Daoy (cell line): ENCODE measurements around a stretch of chr13.

DNA sequence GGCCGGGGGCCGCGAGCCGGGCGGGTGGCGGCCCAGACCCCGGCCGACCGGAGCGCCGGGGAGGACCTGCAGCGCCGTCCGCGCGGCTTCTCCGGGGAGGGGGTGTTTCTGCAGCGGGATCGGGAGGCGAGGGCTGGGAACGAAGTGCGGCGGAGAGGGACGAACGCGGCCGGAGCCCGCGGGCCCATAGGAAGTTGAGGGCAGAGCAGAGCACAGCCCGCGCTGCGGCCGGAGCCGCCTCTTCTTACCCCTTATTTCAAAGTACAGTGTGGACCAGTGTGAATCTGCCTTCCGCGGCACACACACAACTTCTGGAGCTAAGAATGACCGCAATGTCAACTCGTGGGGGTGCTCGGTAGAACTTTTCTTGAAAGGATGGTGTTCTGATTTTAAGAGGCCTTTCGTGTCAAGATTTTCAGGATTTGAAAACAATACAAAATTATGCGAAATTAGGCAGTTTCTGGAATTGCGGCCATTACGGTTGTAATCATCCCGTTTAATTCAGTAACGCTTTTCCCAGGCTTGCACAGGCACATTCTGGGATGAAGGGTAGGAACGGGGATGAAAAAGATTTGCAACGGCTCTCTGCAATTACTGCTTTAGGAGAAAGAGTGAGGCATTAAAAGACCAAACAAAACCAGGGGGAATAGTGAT, 782 bp downstream of the TDRD3 start:
- RAMPAGE, long total RNA = no peak

DNA sequence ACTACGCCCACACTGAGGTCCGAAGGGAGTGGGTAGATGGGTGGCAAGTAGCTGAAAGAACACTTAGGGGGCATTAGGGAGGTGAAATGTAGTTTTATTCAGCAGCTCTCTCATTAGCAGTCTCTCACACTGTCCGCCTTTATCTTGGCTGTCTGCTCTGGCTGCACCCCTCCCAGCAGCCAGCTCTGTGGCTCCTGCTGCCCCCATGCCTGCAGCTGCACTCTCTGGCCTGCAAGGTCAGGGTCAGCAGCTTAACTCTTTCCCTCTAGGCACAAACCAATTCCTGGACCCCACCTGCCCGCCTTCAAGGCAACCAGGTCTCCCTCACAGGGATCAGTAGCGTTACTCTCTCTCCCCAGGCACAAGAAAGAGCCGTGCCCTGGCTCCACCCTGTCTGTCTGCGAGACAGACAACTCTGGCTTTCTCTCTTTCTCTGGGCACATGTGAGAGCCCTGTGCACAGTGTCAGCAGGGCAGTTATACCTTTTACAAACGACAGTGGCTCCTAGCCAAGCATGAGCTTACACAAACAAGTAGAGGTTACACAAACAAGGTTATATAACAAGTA, 249.4 kb upstream of the PCDH20 start:
- RAMPAGE, long total RNA = no peak

DNA sequence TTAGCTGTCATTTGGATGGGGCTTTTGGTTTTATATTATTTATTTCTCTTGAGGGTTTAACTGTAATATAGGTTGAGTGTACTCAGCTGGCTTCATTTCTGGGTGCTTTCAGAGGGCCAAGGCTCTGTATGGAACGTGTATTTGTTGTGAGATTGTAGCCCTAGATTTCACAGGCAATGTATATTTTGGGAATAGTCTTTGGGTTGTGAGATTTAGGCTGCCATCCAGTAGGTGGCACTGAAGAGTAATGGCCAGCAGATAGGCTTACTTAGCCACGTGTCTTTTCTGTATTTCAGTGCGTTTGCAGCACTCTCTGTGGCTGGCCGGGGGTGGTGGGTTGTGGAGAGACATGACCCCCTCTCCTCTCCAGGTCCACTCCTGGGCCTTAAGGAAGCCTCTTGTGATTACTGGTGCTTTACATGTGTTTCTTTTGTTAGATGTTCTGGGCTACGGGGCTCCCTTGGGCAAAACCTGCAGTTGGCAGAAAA, 1096.5 kb upstream of the PCDH20 start:
- RAMPAGE, long total RNA = no peak

GRCh38 chr13:68256658-68257171, 1026.6 kb upstream of the PCDH9 start:
- RAMPAGE, long total RNA = no peak

- RAMPAGE, long total RNA = no peak
Measured at GRCh38 chr13:72980022-72980400, 78.8 kb upstream of the KLF5 start.

- RAMPAGE, long total RNA = no peak
Measured at GRCh38 chr13:73063675-73064298, 5.0 kb downstream of the KLF5 start.

DNA sequence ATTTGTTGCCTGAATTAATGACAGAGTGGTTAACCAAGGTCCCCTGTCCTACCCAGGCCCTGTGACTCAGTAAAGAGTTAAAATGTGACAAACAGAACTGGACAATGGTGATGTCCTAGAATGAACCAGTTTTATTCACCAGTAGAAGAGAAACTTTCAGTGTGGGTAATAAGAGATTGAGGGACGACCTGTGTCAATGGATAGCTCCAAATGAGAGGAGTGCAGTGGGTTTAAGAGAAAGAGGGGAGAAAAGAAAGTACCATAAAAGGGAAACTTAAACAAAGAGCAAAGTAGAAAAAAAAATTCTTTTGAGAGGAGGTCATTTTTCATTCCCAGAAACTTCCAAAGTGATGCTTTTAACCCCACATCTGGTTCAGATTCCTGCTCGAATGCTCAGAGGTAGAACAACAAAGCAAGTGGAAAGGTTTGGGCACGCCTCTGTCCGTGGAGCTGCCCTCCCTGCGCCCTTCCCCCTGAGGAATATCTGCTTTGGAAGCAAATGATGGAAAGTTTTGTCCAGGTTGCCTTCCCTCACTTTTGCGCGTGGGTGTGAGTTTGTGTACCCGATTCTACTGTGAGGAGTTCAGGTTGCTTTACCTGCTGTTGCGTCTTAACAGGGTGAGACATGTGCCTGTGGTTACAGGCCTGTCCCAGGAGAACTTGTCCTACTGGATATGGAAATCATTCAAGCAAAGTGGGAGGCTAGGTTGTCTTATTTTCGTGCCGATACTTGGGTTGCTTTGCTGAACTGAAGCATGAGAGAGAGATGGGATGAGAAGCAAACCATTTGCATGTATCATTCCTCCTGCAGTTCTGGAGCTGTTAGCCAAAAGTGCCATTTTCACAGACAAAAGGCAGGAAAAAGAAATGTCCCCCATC, 110.1 kb downstream of the KLF5 start:
- RAMPAGE, long total RNA = no peak

DNA sequence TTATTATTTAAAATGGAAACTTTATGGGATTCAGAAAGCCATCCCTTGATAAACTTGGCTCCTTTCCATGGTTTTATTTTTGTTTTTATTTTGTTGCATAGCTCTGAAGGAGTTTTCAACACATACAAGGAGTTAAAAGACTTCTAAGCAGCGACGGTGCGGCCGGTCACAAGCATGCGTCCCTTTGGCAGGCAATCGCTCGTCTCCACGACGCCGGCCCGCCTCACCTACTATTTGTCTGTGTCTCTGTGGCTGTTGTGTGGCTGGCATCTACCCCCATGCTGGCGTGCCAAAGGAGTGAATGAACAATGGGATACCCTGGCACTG, 176.4 kb downstream of the KLF5 start:
- RAMPAGE, long total RNA = no peak

DNA sequence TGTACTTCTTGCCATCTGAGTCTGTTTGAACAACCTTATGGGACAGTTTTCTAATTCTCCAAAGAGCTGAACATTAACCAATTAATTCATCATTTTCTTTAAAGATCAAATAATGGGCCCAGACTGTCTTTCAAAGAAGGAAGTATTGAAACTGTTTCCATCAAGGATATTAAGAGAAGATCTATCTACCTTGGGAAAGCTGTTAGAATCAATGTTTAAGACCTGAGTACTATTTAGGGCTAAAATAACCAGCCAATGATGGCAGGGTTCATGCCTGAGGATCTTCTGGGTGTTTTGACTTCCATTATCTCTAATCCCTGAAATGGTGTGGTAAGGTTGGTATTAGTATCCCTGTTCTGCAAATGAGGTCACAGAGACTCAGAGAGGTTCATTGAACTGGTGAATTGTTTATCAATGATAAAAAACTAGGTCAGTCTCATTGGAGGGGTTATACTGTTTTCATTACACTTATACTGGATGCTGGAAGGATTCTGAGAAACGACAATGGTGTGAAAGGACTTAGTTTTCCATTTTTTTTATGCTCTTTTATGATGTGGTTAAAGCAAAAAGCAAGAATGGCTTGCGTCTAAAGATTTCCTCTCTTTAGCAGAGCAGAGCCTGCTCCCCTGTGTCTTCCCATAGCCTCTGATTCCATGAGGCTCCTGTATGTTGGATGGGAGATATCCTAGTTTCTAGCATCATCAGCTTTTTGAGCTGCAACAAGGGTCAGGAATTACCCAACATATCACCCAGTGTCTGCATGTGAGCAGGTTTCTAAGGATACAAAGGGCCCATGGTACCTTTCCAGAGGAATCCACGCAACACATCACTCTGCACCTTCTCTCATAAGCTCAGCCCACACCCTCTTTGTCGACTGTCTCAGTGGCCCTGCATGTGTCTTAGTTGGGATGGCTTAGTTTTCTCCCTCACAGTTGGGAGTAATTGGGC, 264.9 kb downstream of the KLF5 start:
- RAMPAGE, long total RNA = no peak

GRCh38 chr13:73327491-73328060, 268.8 kb downstream of the KLF5 start:
- RAMPAGE, long total RNA = no peak

DNA sequence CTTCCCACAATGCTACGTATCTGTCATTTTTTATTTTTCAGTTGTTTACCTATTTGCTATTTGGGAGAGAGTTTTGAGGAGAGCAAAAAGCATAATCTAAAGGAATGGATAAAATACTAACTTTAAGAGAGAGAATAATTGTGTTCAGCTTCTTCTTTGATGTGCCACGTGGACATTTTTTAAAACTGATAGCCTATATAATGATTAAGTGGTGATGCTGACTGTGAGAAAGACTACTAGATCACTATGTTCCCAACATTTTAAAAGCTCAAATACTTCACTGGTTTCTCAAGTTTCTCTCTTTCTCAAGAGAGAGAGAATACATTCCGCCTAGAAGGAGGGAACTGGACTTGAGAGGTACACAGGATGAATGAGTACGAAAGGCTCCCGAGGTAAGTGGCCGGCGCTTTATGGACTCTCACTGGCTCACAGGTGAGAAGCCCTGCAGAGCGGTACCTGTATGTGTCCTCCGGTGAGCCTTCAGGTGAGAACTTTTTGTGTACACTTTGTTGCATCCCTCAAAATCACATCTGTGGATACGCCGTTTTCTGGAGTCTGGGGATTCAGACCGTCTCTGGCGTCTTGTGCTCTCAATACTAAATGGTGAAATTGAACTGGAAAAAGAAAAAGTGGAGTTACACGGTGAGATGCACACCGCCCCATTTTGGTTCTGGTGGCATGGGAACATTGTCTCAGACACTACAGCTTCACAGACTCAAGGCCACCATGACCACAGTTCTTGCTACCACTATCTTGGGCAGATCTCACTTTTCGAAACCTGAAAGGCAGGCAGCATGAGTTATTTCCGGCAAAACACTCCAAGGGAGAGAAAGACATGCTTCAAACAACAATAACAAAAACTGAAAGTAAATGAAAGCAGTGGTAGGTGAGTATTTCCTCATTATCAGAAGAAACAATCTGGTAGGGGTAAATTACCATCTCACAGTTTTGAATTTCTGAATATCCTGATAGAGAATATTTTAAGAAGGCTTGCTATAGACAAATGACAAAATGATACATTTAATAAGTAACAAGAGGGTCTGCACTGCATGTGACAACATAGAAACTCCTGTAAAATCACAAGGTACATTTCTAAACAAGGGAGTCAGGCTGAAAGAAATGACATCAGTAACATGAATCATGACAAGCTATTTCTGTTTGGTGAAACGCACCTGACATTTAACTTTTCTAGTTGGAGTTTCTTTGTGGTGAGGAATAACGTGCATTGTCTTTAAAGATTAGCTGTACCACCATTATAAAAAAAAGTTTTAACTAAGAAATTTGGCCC, 656.6 kb downstream of the KLF5 start:
- RAMPAGE, long total RNA = no peak

DNA sequence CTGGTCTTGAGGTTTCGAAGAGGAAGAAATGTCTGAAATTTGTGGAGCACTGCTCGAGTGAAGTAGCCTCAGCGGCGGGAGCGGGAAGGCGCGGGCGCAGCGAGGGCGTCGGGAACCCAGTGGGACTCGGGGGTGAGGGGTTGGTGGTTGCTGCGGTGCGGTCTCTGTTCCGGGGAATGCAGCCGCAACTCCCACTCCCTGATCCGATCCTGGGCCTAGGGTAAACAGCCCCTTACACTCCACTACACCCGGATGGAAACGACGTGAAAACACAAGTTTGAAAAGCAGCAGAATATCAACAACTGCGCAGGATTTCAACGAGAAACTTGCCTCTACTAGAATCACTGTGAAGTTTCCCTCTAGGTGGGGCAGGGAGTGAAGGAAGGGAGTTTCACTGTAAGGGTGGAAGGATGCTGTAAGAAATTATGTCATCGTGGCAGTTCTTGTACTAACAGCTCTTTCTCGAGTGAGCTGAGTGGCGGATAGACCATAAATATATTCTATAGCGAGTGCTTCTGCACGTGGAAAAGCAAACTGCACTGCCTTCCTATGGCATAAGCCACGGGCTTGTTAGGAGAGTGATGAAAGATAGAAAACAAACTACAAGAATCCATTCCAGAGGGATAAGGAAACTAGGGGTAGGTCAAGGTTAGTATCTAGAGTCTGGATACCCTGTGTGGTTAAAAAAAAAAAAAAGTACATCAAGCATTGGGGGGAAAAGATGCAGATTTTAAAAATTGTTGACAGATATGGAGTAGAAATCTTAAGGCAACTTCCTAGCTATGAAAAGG, 1077.5 kb downstream of the KLF5 start:
- RAMPAGE, long total RNA = no peak

GRCh38 chr13:74287742-74287996, 1194.3 kb downstream of the TBC1D4 start:
- RAMPAGE, long total RNA = no peak

DNA sequence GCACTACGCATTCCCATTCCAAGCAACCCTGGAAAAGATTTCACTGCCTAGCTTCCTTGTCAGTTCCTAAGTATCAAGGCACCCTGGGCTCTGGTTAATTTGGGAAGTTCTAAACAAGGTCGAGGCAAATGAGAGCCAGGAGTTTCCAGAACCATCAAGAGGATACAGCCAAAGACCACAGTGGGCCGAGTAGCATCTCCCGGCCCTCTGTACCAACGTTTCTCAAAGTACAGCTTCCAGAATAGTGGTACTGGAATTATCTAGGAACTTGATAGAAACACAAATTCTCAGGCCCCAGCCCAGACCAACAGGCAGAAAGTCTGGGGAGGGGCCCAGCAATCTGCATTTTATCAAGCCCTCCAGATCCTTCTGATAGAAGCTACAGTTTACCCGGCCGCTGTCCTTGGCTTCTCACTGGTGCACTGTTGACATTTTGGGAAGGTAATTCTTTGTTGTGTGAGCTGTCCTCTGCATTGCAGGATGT, 1016.4 kb downstream of the TBC1D4 start:
- RAMPAGE, long total RNA = no peak

GRCh38 chr13:75310885-75311443, 171.0 kb downstream of the TBC1D4 start:
- RAMPAGE, long total RNA = no peak

DNA sequence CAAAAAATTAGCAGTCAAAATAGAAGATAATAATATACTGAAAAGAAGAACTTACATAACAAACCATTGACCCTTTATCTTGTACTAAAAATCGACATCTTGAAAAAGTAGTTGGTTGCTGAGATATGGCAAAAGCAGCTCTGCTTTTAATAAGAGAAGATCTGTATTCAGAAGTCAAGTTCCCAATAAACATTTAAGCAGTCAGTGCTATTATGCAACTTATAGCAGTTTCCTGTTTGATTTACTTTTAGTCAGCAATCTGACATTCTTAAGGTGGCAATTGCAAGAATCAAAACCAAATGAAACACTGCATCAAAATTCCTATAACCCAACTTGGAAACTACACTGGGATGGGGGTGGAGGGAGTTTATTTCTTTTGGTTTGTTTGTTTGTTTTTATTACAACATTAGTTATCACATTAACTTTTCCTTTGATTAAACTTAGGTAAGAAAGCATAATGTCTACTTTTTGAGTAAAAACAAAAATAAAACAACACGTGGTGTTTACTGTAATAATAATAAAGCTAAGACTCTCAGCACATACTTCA, 165.5 kb downstream of the TBC1D4 start:
- RAMPAGE, long total RNA = no peak

DNA sequence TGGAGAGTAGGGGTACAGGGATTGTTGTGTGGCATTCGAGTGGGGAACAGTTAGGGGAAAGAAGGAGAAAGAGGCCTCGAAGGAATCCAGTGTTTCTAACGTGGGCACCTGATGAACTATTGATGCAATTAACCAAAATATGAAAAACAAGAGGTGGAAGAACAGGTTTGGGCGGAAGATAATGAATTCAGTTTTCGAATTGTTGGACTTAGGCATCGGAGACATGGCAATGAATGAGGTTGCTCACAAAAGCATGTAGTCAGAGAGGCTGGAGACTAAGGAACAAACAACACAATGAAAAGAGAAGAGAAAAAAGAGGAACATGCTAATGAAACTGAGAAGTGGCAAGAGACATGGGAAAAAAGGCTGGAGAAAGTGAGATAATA, 192.7 kb downstream of the LMO7 start:
- RAMPAGE, long total RNA = no peak

GRCh38 chr13:75840972-75841296, 204.8 kb downstream of the LMO7 start:
- RAMPAGE, long total RNA = no peak

DNA sequence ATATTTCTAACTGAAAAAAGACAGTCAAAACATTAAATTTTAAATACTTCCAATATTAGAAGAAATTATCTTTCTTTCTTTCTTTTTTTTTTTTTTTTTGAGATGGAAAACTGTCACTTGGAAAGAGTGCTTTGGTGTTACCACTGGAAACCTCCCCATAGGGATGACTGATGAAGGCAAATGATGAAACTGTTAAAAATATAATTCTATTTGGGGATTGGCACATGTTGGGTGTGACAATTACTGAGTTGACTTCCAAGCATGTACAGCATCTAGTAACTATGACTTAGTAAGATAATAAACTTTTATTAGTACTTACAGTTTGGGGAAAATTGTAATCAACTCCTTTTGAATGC, 592.5 kb downstream of the KCTD12 start:
- RAMPAGE, long total RNA = no peak

DNA sequence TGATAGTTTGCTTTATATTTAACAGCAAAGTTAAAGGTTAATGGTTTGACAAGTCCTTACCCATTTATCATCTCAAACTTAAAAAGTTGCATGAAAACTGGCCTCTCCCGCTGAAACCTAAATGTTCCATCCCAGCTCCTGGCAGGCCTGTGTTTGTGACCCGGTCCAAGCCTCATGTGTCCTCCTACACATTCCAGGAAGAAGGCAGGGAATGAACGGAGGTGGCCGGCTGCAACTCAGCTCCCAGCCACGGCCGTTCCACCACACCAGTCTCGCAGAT, 56.6 kb downstream of the KCTD12 start:
- RAMPAGE, long total RNA = no peak